Measurements from ENCODE around the genes LGALS14 and AKT2.

GRCh38 chr19:39132085-39132734, 6.6 kb downstream of the PAK4 start:
- RRBS, result 80% methylated on average over 1 of the region's 26 CpGs

DNA sequence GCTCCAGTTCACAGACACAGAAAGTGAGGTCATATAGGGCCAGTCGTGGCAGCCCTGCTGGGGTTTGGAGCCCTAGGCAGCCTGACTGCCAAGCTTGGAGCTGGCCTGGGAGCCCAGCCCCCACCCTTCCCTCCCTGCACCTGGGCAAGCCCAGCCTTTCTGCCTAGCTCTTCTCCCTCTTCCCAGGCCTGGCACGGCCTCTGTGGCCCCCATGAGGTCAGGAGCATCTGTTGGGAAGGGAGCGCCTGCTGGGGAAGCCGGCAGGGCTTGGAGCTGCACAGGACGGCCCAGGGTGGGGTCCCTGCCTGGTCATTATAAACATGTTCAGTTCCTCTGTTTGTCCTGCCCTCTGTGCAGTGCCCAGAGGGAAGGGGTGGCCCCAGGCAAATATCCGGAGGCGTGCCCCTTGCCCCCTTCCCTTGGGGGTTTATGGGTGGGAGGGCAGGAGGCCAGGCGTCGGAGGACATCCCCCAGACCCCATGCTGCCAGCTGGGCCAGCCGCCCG, 30.1 kb upstream of the NCCRP1 start:
- RRBS, result no CpG with 5 or more reads among the region's 11 CpGs

DNA sequence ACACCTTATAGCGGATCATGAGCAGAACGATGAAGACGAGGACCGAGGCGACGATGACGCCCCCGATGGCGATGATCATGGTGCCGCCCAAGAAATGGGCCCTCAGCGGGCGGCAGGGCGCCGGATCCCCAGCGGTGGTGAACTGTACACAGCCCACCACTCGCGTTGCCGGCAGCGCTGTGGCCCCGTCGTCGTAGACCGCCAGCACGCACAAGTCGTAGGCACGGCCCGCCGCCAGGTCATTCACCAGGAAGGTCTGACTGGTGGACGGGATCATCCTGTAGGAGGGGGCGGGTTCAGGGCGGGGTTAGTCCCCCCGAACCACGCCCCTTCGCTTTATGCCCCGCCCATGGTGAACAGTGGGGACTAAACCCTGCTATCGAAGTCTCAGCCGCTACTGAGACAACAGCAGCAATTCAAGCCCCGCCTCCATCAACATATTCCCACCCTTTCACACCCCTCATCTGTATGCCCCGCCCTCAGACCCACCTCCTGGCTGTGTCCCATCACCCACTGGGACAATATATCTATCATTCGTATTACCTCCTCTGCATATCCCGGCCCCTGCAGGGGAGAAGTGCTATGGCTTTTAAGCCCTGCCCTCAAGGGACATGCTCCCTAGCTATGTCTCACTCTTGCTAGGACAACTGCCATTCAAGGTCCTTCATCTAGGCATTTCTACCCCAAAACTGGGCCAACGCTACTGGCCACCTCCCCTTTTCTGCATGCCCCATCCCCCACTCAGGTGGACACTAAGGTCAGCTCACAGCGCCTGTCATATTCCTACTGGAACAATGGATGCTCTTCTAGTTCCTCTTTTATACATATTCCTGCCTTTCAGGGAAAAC, 12.2 kb downstream of the LRFN1 start:
- RRBS, result 29% methylated on average over 5 of the region's 43 CpGs

GRCh38 chr19:39353486-39354132, 11.4 kb downstream of the SAMD4B start:
- RRBS, result no CpG with 5 or more reads among the region's 13 CpGs

DNA sequence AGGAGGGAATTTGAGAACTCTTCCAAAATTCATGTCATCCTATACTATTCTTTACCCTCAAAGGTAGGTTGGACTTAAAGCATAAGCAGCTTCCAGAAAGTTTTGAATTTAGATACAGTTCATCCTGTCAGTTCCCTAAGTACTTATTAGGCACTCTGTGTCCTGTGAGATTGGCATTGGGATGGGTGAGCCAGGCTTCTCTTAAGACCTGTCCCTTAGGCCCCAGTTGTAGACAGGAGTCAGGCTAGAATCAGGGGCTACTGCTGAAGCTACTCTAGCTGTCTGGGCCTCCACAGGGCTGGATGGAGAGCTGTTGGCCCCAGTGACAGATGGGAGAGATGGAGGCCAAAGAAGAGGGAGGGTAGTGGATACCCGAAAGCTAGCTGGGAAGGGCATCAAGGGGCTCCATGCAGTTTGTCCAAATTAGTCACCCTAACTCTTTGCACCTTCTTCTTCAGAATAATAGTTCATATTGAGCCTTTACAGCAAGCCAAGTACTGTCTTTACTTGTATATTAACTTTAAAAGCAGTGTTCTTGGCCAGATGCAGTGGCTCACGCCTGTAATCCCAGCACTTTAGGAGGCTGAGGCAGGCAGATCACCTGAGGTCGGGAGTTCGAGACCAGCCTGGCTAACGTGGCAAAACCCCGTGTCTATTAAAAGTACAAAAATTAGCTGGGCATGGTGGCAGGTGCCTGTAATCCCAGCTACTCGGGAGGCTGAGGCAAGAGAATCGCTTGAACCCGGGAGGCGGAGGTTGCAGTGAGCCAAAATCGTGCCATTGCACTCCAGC, 15.4 kb downstream of the SAMD4B start:
- RRBS, result no CpG with 5 or more reads among the region's 11 CpGs

DNA sequence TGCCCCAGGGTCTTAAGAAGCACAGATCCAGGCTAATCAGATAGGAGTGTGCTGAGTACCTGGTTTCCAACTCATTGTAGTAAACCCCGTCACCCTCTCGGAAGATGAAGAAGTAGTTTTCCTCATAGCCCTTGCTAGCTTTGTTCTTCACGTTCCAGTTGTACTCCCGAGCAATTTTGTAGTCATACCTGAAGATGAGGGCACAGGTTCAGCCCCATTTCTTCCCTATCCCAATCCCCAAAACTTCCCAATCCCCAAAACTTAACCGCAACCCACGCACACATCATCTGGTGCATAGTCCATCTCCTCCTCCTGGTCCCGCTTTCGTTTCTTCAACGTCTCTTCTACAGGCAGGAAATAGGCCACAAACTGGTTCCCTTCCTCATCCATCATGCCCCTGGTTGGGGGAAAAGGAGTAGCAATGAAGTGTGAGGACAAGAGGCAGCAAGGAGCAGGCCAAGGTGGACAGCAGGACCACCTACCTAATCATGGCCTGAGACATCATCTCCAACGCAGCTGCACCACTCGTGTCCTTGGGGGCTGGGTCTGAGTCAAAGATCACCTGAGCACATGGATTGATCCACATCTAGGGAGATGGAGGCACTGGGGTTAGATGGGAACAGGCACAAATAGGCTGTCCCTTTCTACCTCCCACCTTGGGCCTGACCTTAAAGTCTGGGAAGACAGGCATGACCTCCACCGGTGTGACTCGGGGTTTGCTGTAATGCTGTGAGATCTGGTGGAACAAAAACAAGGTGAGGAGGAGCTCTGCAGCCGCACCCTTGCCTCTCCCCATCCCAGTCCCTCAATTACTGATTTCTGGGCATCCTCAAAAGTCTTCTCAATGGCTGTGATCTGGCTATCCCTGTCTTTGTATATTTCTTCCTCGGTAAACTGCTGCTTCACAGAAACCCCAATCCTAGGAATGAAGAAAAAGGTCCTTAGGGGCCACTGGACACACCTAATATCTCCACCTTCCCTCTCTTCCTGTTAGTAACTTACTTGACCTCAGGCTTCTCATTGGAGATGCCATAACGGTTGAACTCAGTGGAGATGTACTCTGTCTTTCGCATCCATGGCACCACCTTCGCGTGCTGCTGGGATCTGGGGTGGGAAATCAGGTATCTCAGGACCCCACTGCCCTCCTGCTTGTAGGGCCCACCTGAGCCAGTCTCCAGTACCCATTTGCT, 2.2 kb downstream of the PAF1 start:
- RRBS, result no CpG with 5 or more reads among the region's 19 CpGs

DNA sequence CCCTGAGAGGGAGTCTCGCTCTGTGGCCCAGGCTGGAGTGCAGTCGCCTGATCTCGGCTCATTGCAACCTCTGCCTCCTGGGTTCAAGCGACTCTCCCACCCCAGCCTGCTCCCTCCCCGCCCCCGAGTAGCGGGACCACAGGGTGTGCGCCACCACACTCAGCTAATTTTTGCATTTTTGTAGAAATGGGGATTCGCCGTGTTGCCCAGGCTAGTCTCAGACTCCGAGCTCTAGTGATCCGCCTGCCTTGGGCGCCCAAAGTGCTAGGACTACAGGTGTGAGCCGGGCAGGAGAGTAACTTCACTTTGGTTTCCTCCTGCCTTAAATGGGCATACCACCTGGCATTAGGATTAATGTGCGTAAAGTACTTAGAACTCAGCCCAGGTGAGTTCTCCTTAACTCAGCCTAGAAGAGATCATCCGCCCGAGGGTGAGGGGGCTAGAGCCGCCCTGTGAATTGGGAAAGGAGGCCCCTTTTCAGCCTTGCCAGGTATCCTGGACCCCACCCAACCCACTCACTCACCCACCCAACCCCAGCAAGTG, 1.4 kb upstream of the ZFP36 start:
- RRBS, result no CpG with 5 or more reads among the region's 18 CpGs

GRCh38 chr19:39413933-39415107, 1.9 kb downstream of the PLEKHG2 start:
- RRBS, result no CpG with 5 or more reads among the region's 22 CpGs

- RRBS, result no CpG with 5 or more reads among the region's 14 CpGs
Observed at GRCh38 chr19:39421771-39422304, 9.4 kb downstream of the PLEKHG2 start.

GRCh38 chr19:39453065-39453590, 7.7 kb downstream of the SUPT5H start:
- RRBS, result no CpG with 5 or more reads among the region's 13 CpGs

GRCh38 chr19:39467534-39467977, 13.1 kb upstream of the TIMM50 start:
- RRBS, result no CpG with 5 or more reads among the region's 4 CpGs

GRCh38 chr19:39704094-39704621, at the start of gene LGALS14:
Gene LGALS14, plus strand, starts transcription at chr19:39704481.
- RRBS, result no CpG with 5 or more reads among the region's 3 CpGs

- RRBS, result 3% methylated on average over 17 of the region's 45 CpGs
Observed at GRCh38 chr19:39823994-39825021, 9.7 kb downstream of the DYRK1B start.

- RRBS, result 1% methylated on average over 20 of the region's 26 CpGs
Observed at GRCh38 chr19:40191527-40191692, 184 bp downstream of the MAP3K10 start.

GRCh38 chr19:40191693-40192354, 598 bp downstream of the MAP3K10 start:
- RRBS, result 3% methylated on average over 18 of the region's 66 CpGs

DNA sequence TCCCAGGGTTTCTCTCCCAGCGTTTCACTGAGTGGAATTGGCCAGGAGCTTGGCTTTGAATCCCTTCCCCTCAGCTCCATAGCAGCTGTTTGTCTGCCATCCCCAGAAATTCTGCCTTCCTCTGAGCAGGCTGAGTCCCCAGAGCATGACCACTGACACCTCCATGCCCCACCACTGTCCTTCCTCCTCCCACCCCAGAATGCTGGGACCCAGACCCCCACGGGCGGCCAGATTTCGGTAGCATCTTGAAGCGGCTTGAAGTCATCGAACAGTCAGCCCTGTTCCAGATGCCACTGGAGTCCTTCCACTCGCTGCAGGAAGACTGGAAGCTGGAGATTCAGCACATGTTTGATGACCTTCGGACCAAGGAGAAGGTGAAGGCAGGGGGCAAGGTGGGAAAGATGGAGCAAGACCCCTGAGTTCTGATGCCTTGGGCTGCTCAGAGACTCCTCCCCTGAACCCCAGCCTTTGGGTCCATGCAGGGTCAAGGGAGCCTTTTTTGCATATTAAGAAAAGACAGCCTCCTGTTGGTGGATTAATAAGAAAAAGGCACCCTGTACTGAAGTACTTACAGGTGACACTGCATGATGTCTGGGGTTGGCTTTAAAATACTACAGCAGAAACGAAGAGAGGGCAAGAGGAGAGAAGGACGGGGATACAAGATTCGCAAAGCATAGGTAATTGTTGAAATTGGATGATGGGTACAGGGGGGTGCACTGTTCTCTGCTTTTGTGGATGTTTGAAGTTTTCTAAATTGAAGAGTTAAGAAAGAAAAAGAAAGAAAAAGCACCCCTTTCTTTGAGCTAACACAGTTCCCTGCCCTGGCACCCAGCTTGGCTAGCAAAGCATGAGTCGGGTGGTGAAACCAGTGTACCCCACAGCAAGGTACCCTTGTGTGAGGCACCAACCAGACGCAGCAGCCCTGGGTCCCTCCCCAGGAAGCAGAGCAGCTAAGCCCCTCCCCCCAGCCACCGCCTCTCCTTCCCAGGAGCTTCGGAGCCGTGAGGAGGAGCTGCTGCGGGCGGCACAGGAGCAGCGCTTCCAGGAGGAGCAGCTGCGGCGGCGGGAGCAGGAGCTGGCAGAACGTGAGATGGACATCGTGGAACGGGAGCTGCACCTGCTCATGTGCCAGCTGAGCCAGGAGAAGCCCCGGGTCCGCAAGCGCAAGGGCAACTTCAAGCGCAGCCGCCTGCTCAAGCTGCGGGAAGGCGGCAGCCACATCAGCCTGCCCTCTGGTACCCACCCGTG, 12.8 kb downstream of the TTC9B start:
- RRBS, result no CpG with 5 or more reads among the region's 33 CpGs

GRCh38 chr19:40227888-40228401, 1.5 kb upstream of the CCNP start:
- RRBS, result no CpG with 5 or more reads among the region's 12 CpGs

DNA sequence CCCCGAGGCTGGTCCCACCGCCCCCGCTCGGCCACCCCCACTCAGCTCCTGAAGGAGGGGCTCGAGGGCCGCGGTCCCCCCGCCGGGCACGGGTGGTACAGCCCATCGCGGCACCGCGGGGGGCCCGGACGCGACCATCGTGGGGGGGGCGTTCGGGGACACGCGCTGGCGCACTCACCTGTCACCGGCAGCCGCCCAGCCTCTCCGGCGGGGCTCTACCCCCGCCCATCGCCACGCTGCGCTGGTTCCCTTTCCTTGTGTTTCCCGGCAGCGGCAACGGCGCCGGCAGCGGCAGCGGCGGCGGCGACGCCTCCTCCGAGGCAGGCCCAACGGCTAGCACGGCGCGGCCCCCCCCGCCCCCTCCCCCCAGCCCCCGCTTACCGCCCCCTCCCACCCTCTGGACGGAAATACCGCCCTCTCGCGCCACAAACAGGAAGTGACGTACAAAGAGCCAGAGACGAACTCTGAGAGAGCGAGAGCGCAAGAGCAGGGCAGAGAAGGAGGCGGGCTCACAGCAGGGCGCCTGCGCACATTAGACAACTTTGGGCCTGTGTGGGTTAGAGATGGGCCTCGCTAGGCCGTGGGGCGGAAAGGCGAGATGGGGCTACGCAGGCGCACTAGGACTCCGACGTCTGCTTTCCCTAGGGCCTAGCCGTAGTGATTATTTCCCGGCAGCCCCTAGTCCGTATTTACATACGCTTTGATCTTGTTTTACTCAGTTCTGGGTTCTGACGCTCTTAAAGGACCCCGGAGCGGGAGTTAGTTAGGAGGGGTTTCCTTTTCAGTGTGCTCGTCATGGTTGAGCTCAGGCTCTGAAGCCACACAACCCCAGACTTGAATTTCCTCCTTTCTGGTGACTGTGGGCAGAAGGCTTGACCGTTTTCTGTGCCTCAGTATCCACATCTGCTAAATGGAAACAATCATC, at the start of gene AKT2:
Gene AKT2, minus strand, starts transcription at position 343 of the 925 bp plus-strand sequence.
- RRBS, result 1% methylated on average over 36 of the region's 78 CpGs

DNA sequence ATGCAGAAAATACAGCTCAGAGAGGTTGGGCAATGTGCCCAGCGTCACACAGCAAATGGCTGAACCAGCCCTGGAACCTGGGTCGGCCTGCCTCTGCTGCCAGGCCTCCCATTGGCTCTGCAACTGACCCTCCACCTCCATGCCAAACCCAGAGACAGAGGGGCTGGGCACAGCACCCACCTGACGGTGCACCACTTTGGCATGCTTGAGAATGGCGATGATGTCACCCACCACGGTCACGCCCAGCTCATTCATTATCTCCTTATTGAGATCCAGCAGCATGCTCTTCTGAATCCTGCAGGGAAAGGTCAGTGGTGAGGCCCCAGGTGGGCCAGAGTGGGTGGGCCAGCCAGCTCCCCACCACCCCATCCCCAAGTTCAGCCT, 12.3 kb downstream of the C19orf47 start:
- RRBS, result no CpG with 5 or more reads among the region's 6 CpGs